Jurkat, Clone E6-1 (cell line): ENCODE data around the gene PSAPL1.

DNA sequence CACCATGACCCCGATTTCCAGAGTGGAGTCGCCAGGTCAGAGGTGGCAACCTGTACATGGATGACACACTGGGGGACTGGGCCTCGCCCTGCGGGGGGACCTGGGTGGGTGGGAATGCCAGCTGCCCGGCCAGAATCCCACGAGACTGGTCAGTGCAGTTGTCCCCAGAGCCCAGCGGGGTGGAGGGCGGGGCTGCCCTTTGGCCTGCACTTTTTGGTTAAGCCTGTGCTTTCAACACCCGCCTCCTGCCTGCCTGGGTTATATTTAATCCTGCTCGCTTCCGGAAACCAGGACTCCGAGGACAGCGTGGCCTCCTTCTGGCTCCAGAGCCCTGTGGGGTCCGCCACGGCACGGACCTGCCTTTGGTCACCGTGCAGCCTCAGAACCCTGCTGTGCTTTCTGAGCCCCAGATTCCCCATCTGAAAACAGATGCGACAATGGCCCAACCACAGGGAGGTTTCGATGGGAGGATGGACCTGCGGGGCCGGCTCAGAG, 29.5 kb upstream of the KIAA0232 start:
- RRBS: no CpG with 5 or more reads among the region's 21 CpGs

DNA sequence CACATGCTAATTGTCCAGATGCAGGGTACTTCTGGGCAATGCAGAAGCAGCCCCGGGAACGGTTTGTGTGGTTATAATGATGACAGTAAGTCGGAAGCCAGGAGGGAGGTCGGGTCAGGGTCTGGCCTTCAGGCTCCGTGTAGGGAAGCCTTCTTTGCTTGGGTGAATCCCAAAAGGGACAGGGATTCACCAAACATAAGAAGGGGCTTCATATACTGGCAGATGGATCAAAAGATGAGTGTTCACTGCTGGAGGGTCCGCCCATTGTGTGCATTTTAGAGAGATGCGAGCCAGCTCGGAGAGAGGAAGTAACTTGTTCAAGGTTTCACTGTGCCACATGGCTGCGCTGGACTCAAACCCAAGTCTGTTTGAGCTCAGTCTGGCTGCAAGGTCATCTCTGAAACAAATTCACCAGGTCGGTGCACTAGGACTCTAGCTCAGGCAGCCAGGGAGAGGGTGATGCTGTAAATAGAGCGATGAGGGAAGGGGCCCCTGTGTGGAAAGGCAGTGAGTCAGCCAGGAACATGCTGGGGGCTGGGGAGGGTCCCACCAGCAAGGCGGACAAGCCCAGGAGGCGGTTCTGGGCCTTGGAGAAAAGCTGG, 4.7 kb upstream of the KIAA0232 start:
- RRBS: no CpG with 5 or more reads among the region's 13 CpGs

GRCh38 chr4:6819572-6820193, 37.2 kb downstream of the KIAA0232 start:
- RRBS: no CpG with 5 or more reads among the region's 4 CpGs

- RRBS: no CpG with 5 or more reads among the region's 4 CpGs
These were observed 60.7 kb upstream of the TBC1D14 start for GRCh38 chr4:6848927-6849379.

GRCh38 chr4:6861793-6862549, 47.7 kb upstream of the TBC1D14 start:
- RRBS: no CpG with 5 or more reads among the region's 7 CpGs

GRCh38 chr4:6908124-6908830, 1.3 kb upstream of the TBC1D14 start:
- RRBS: no CpG with 5 or more reads among the region's 15 CpGs

DNA sequence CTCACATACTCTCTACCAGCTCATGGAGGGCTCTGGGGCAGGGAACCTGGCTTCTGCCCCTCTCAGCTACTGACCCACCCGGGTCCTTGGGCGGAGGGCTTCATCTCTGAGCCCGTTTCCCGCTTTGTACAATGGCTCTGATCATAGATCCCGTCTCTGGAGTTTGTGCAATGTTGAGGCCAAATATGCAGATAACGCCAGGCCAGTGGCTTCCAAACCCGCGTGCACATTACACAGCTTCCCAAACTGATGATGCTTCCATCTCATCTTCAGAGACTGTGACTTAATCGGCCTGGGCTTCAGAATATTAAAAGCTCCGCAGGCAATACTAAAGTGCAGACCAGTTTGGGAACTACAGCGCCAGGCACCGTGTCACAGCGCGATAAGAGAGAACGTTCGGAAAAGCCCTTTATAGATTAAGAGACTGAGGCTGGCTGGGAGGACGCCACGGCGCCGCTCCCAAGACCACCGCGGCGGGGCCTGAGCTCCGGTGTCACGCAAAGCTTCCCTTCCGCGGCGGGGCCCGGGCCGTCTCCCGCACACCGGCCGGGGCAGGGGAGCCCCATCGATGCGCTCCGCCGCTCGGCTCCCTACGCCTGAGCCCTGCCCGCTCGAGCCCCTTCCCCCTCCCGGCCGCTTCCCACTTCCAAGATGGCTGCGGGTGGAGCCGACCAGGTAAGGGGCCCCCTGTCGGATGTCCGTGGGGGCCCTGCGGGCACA, 635 bp upstream of the TBC1D14 start:
- RRBS: under 1% methylated on average over 8 of the region's 48 CpGs

- RRBS: no CpG with 5 or more reads among the region's 25 CpGs
These were observed 14.6 kb downstream of the TBC1D14 start for GRCh38 chr4:6923905-6924968.

- RRBS: no CpG with 5 or more reads among the region's 19 CpGs
These were observed 17.4 kb downstream of the TBC1D14 start for GRCh38 chr4:6926648-6927862.

DNA sequence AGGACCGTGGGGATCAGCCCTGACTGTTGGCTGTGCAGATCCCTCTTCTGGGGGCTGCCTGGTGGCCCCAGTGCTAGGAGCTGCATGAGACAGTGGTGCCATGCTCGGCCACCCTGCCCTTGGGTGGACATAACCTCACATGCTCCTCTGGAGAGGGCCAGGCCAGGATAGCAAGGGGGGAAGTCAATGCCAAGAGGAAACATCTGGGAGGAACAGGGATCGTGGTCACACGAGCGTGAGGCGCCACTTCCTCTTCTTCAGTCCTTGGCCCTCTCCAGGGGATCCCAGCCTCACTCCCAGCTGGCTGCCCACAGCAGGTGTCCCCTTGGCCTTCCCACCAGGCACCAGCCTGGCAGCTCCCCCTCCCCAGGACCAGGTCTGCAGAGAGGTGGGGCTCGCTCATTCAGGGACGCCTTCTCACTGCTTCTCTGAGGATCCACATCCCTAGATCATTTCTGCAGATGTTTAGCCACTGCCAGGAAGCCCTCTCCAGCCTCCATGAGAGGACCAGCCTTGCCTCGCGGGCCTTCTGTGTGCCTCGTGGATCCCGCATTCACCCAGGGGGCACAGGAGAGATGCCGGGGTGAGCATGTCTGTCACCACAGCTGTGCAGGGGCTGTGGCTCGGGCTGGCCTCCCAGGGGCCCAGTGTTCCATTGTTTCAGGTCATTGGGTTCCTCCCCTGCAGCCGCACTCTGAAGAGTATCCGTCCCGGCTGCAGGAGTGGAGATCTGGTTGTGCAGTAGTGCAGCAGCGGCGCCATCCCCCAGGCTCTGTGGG, 28.8 kb downstream of the TBC1D14 start:
- RRBS: no CpG with 5 or more reads among the region's 19 CpGs

DNA sequence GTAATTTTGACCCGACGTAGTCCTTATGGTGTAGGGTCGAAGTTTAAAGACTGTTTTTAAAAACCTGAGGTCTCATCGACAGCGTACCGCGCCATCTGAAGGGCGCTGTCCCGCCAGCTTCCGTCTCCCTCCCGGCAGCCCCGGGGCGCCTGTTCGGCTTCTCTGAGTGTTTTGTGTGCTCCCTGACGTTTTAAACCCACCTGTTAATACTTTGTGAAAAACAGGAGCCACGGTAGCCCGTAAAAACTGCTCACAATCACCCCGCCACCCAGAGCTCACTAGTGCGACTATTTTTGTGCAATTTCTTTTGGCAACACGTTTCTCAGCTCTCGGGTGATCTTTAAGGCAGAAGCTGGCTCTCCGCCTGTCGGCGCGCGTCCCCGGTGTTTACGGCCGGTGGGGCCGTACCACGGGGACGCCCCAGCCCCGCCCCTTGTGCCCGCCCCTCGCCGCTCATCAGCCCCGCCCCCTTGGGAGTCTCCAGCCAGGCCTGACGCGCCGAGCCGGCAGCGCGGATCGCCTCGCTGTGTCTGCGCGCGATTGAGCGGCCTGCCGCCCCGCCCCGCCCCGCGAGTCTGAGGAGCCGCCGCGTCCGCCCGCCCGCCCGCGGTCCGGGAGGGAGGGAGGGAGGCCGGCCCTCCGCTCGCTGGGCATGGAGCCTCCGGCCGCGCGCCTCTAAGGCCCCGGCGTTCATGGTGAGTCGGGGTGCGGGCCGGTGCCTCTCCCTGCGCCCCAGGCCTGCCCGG, 56.0 kb downstream of the CCDC96 start:
- RRBS: no CpG with 5 or more reads among the region's 77 CpGs

GRCh38 chr4:6991635-6992577, 50.9 kb downstream of the CCDC96 start:
- RRBS: no CpG with 5 or more reads among the region's 18 CpGs

DNA sequence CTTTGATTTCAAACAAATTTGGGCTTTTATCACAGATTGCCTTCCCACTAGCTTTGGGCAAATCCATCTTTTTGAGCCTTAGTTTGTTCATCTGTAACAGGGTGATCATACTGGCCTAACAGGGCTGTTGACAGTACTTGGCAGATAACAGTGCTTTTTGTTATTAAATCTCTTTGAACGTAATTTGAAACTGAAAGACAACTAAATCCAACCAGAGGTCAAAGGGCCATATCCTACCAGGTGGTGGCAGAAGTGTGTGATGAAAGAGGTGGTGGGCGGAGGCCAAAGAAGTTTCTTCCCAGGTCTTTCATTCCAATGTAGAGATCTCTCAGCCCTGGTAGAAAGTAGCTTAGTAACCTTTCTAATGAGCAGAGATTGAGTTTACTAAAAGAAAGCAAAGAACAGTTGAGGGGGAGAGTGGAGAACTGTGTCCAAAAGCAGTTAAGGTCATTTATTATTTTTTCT, 34.8 kb downstream of the CCDC96 start:
- RRBS: no CpG with 5 or more reads among the region's 2 CpGs

DNA sequence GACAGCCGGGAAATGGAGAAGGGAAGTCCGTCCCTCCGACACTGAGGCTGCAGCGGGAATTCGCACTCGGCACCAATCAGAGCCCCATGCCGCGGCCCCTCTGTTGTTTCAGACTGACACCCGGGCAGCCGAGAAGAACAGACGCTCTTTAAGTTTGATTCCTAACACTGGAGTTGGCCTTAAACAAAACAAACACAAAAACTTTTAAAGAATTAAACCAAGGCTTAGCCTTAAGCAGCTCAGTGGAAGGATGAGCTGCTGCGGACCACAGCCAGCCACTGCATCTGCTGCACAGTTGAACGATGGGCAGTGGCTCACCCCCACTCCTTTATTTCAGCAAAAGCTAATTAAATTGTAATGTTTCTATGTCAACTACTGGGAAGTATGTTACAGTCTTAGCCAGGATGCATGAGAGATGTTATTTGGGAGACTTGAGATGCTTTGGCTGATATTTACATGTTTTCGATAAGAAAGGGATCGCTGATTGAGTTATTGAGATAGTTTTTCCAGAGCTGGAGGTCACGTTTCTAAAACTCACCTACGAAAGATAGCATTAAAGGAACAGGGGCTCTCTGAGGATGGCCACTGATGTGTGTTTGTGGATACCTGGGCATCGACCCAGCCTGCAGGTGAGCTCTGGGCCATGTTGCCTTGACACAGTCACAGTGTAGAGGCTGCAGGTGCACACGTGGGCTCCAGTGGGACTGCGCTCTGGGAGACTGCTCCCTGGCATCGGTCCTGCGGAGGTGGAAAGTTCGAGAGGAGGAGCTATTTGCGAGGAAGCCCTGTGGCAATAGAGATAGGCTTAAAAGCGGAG, 12.2 kb downstream of the CCDC96 start:
- RRBS: 100% methylated on average over 3 of the region's 25 CpGs

GRCh38 chr4:7031851-7032482, 10.8 kb downstream of the CCDC96 start:
- RRBS: no CpG with 5 or more reads among the region's 26 CpGs

DNA sequence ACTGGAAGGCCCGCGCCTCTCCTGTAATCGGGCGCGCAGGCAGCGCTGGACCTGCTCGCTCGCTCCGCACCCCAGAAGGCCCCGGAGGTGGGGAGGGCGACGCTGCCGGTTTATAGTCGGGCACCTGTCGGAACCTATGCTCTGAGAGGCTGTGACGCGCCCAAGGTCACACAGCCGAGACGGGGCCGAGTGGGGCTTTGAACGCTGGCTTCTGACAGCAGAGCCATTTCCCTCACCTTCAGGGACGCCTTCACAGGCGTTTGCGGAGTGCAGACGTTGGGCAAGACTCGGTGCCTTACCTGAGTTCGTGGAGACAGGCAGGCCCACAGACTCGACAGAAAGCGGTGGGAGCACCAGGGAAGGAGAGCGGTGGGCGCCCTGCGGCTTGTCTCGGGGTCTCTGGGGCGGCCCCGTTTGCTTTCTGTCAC, 729 bp downstream of the TADA2B start:
- RRBS: 2% methylated on average over 6 of the region's 35 CpGs

GRCh38 chr4:7067080-7067865, 591 bp downstream of the GRPEL1 start:
- RRBS: 2% methylated on average over 5 of the region's 63 CpGs

DNA sequence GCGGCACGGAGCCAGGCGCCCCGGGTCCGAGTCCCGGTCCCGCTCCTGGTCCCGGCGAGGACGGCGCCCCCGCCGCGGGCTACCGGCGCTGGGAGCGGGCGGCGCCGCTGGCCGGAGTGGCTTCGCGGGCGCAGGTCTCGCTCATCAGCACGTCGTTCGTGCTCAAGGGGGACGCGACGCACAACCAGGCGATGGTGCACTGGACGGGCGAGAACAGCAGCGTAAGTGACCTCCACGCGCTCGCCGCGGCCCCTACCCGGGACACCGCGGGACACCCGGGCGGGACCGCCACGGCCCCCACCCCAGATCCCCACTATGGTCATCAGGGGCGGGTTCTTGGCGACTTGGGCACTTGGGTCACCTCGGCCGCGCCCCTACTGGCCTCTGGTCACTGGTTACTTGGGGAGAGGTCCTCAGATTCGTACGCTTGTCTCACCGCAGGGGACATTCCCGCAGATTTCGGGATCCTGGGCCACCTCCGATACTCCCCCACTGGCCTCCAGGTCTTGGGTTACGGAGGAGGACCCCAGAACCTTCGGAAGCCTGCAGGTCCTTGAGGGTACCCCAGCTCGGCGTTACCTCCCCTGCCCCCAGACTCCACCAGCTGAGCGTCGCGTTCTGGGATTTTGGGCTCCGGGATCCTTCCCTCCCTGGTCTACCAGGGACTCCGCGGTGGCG, 707 bp downstream of the SORCS2 start:
- RRBS: 93% methylated on average over 4 of the region's 69 CpGs

- RRBS: 2% methylated on average over 2 of the region's 7 CpGs
These were observed 45.1 kb downstream of the PSAPL1 start for GRCh38 chr4:7389738-7389941.

- RRBS: no CpG with 5 or more reads among the region's 6 CpGs
These were observed at the start of gene PSAPL1 for GRCh38 chr4:7434754-7435139. PSAPL1 (minus strand) TSS chr4:7434930.